HT1080 (cell line): ENCODE results near the genes B3GALT5 and MX2.

DNA sequence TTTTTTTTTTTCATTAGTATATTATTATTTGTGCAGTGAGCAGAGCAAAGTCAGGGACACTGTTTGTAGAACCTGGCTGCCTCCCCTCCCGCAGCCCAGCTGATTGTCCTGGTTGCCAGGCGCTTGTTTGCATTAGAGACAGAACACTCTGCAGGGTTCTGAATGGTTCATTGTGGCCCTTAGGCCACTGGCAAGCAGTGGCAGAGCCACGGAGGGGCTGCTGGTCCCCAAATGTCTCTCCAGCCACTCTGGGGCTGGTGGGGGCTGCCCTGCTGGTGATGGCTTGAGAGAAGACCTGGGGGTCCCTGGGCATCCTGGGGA, 29.0 kb downstream of the ETS2 start:
RAMPAGE:
- cytosol, long total RNA = no peak
- long total RNA = no peak
- nucleus, long total RNA = no peak

RAMPAGE:
- cytosol, long total RNA = no peak
- long total RNA = no peak
- nucleus, long total RNA = no peak
These were observed 149.8 kb downstream of the ETS2 start for GRCh38 chr21:38955339-38956037.

RAMPAGE:
- cytosol, long total RNA = no peak
- long total RNA = no peak
- nucleus, long total RNA = no peak
These were observed 176.5 kb downstream of the PSMG1 start for GRCh38 chr21:39006578-39007378.

DNA sequence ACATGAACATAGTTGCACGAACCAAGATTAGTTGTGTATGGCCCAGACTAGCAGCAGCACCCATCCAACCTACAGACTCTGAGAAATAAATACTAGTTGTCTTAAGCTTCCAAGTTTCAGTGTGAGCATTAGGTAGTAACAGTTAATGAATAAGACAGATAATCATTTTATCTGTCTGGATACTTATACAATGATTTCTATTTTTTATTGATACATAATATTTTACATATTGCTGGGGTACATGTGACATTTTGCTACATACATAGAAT, 18.0 kb downstream of the PSMG1 start:
RAMPAGE:
- cytosol, long total RNA = no peak
- long total RNA = no peak
- nucleus, long total RNA = no peak

DNA sequence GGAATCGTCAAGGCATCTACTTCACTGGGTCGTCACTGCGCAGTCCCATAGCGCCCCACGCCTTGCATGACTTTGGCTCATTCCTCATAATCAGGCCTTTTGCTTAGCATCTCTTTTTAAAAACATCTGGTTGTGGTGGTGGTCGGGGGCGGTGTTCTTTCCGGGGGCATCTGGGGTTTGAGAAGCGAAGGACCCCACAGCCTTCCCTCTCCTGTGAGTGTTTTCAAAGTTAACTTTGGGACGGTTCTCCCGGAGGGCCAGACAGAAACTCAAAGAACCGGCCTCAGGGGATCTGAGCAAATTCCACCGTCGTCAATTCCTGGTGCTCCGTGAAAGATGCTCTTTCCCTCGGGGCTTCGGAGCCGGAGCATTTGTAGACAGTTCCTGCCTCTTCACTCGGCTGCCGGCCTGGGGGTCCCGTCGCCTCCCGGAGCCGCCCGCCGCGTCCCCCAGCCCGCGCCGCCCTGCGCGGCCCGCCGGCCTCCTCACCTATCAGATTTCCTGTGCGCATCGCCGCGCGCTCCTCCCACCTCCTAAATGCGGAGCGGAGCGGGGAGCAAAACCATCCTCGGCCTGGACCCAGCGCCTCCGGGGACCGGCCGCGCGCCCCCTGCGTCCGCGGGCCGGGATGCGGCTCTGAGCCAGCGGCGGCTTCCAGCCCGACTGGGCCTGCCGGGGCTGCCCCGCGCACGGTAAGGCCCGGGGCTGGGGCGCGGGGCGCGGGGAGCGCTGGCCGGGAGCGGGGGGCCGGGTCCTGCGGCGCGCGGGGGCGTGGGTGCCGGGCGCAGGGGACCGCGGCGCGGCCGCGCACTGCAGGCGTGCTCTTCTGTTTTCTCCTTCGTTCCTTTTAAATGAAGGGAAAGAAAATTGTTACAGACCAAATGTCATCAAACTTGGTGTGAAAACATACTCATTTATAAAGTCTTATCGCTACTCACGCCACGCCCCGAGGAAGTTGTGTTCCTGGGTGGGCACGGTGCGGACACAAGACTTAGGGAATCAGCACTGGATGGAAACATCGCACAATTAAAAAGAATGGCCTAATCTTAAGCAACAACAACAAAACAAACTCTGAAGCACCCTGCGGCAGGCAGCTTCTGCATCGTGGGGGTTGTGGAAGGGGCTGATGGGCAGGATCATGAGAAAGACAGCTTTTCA, at the start of gene B3GALT5:
Gene B3GALT5, plus strand, starts transcription at position 565 of the 1,158 bp plus-strand sequence.
RAMPAGE:
- cytosol, long total RNA = no peak
- long total RNA = no peak
- nucleus, long total RNA = no peak

DNA sequence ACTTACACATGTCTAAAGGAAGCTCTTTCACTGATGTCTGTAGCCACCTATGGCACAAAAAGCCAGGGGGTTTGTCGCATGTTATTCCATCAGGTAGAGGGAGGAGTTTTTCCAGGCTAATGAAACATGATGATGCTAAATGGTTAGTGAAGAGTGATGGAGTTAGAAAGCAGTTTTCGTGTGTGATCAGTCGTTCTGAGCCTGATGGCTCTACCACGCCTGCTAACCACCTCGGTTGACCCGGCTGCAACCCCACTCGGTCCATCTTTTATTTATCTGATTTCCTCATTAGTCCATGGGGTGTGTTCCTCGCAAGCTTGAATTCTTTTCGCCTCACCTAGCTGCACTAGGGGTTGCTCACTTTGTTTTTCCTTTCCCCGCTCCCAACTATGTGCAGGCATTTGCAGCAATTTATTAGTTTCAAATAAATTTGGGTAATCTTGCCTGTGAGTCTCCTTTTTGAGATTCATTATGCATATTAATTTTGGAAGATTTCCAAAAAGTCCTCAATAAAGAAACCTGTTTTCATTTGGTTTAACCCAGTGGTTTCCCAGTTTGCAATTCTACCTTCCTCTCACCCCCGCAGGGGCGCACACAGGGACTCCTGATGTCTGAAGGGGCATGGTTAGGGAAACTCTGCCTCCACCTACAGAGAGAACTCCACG, 12.5 kb downstream of the B3GALT5 start:
RAMPAGE:
- cytosol, long total RNA = no peak
- long total RNA = no peak
- nucleus, long total RNA = no peak

GRCh38 chr21:39671528-39671899, 58.8 kb downstream of the B3GALT5 start:
RAMPAGE:
- cytosol, long total RNA = no peak
- long total RNA = no peak
- nucleus, long total RNA = no peak

DNA sequence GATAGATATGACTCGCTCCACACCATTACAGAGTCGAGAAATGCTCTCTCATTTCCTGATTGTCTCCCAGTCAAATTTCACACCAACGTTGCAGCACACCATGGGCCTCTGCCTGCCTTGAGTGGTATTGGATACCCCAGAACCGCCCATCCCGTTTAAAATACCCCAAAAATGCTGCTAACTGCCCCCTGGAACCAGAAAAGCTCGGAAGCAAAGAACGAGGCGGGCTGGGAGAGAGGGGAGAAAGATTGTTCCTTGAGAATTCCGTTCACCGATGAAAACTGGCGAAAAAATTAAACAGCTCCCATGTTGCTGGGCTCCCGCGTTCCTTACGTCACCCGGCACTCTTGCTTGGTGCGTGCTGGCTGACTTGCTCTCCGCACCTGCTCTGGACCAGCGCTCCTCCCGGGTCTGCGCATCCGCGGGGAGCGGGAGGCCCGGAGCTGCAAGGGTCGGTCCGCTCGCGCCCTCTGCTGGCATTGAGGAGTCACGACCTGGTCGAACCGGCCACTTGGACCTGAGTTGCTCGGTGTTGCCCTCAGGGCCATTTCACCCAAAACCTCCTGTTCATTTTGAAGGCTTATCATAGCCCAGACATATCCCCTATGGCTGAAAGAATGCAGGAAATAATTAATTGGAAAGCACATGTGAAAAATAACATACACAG, 99.1 kb upstream of the BACE2 start:
RAMPAGE:
- cytosol, long total RNA = no peak
- long total RNA = no peak
- nucleus, long total RNA = no peak

GRCh38 chr21:41155972-41156360, 12.0 kb upstream of the BACE2 start:
RAMPAGE:
- cytosol, long total RNA = no peak
- long total RNA = no peak
- nucleus, long total RNA = no peak

RAMPAGE:
- cytosol, long total RNA = no peak
- long total RNA = no peak
- nucleus, long total RNA = no peak
These were observed 34.1 kb downstream of the BACE2 start for GRCh38 chr21:41202061-41202491.

RAMPAGE:
- cytosol, long total RNA = no peak
- long total RNA = no peak
- nucleus, long total RNA = no peak
These were observed 42.4 kb downstream of the BACE2 start for GRCh38 chr21:41210324-41210888.

GRCh38 chr21:41219301-41220180, 51.6 kb downstream of the BACE2 start:
RAMPAGE:
- cytosol, long total RNA = no peak
- long total RNA = no peak
- nucleus, long total RNA = no peak

DNA sequence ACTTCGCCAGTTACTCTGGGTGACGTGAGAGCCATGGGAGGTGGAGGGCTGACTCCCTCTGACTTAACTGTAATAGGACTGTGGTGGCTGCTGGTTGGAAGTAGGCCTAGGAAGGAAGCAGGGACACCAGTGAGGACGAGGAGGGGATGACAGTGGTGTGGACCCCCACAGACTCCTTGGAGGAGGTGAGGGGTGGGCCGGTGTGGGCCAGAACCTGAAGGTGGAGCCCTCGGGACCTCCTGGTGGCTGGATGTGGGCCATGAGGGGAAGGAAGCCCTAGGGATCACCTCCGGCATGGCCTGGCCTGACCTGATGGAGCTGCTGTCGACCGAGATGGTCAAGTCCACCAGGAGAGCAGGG, 54.6 kb downstream of the BACE2 start:
RAMPAGE:
- cytosol, long total RNA = no peak
- long total RNA = no peak
- nucleus, long total RNA = no peak

GRCh38 chr21:41243224-41243893, 73.2 kb upstream of the FAM3B start:
RAMPAGE:
- cytosol, long total RNA = no peak
- long total RNA = no peak
- nucleus, long total RNA = no peak

GRCh38 chr21:41361419-41362175, at the start of gene MX2:
Gene MX2, plus strand, starts transcription at chr21:41362027.
RAMPAGE:
- cytosol, long total RNA = no peak
- long total RNA = no peak
- nucleus, long total RNA = no peak

DNA sequence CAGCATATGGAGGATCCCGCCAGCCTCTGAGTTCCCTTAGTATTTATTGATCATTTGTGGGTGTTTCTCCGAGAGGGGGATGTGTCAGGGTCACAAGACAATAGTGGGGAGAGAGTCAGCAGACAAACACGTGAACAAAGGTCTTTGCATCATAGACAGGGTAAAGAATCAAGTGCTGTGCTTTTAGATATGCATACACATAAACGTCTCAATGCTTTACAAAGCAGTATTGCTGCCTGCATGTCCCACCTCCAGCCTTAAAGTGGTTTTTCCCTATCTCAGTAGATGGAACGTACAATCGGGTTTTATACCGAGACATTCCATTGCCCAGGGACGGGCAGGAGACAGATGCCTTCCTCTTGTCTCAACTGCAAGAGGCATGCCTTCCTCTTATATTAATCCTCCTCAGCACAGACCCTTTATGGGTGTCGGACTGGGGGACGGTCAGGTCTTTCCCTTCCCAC, 5.0 kb upstream of the MX1 start:
RAMPAGE:
- cytosol, long total RNA = no peak
- long total RNA = no peak
- nucleus, long total RNA = no peak

GRCh38 chr21:41526276-41526694, 18.3 kb upstream of the TMPRSS2 start:
RAMPAGE:
- cytosol, long total RNA = no peak
- long total RNA = no peak
- nucleus, long total RNA = no peak

DNA sequence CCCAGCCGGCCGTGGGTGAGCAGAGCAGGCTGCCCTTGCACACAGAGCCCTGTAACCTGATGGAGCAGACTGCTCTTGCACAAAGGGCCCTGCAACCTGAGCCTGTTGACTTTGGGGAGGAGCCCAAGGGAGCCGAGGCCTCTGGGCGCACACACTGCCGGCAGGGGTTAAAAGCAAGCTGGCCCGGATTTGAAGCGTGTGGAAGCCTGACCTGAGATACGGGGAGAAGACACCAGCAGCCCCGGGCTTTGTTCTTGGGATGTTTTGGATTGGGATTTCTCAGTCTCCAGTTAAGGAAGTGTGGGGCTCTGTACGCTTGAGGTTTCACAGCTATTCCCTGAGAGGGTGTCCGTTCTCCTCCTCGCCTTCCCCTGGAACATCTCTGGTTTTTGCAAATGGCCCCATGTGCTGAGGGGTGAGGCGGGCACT, 97.7 kb upstream of the TMPRSS2 start:
RAMPAGE:
- cytosol, long total RNA = no peak
- long total RNA = no peak
- nucleus, long total RNA = no peak

RAMPAGE:
- cytosol, long total RNA = no peak
- long total RNA = no peak
- nucleus, long total RNA = no peak
These were observed 88.5 kb downstream of the RIPK4 start for GRCh38 chr21:41678198-41678827.

RAMPAGE:
- cytosol, long total RNA = no peak
- long total RNA = no peak
- nucleus, long total RNA = no peak
These were observed 15.2 kb downstream of the RIPK4 start for GRCh38 chr21:41751356-41752347.